ENCODE measurements around the gene CAP2.

- PRO-cap, result no peak
Measured at GRCh38 chr6:15879819-15880583, 217.2 kb upstream of the DTNBP1 start.

- PRO-cap, result no peak
Measured at GRCh38 chr6:16143453-16144379, 14.8 kb downstream of the MYLIP start.

DNA sequence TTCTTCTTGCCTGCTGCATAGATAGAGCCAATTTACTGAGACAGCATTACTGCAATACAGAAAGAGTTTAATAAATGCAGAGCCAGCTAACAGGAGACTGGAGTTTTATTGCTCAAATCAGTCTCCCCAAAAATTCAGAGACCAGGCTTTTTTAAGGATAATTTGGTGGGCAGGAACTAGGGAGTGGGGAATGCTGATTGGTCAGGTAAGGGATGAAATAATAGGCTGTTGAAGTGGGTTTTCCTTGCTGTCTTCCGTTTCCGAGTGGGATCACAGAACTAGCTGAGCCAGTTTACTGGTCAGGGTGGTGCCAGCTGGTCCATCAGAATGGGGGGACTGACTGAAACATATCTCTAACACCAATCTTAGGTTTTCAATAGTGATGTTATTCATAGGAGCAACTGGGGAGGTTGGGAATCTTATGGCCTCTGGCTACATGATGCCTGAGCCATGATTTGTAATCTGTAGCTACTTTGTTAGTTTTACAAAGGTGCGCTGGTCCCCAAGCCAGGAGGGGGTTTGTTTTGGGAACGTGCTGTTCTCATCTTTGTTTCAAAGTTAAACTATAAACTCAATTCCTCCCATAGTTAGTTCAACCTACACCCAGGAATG lies 2.7 kb upstream of the GMPR start:
- PRO-cap, result no peak

- PRO-cap, result no peak
Measured at GRCh38 chr6:16244481-16245499, 6.4 kb downstream of the GMPR start.

GRCh38 chr6:16267912-16268345 lies 29.5 kb downstream of the GMPR start:
- PRO-cap, result no peak

- PRO-cap, result no peak
Measured at GRCh38 chr6:16437900-16438365, 199.5 kb downstream of the GMPR start.

GRCh38 chr6:16480972-16481579 lies 242.7 kb downstream of the GMPR start:
- PRO-cap, result no peak

GRCh38 chr6:16541490-16541936 lies 219.7 kb downstream of the ATXN1 start:
- PRO-cap, result no peak

GRCh38 chr6:16674717-16675477 lies 86.4 kb downstream of the ATXN1 start:
- PRO-cap, result no peak

GRCh38 chr6:16759567-16760563 lies 1.4 kb downstream of the ATXN1 start:
- PRO-cap, result bidirectional peak, plus-strand start at chr6:16760130, minus-strand start at chr6:16760184; bidirectional peak, plus-strand start at chr6:16760311, minus-strand start at chr6:16760387

GRCh38 chr6:16804665-16805747 lies 43.7 kb upstream of the ATXN1 start:
- PRO-cap, result unidirectional peak, minus-strand start at chr6:16805568

GRCh38 chr6:17279087-17279417 lies 2.1 kb upstream of the RBM24 start:
- PRO-cap, result no peak

DNA sequence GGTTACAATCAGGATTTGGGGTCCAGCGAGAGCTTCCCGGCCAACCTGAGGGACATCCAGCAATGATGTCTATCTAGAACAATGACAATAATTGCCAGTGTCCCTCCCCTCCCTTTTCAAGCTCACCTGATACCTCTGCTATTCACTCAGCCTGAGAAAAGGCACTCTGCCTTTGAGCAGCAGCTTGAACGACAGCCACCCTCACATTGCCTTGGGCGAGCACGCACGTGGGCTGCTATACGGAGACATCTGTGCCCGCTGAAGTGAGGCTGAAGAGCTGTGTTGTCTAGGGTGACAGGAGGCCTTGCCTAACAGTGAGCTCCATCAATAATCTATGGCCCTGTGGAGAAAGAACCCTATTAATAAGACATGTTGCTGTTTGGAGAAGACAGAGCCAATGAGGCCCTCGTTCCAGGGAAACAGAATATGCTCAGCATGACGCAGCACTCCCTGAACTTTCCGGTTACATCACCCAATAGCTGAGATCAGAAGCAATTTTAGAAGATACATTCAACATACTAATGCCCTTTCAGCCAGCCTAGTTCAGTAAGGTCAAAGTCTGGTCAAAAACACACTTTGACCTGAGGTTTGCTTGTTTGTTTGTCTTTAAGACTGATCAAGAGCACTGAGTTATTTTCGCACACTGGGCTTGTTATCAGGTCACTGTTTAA lies 30.5 kb downstream of the RBM24 start:
- PRO-cap, result no peak

GRCh38 chr6:17392947-17393790 lies at the start of gene CAP2:
TSS of gene CAP2 (plus strand) at chr6:17393595.
- PRO-cap, result bidirectional peak, plus-strand start at chr6:17393712, minus-strand start at chr6:17393619

GRCh38 chr6:17628604-17629636 lies 28.8 kb downstream of the FAM8A1 start:
- PRO-cap, result no peak

GRCh38 chr6:17705272-17705771 lies 1.4 kb downstream of the NUP153 start:
- PRO-cap, result bidirectional peak, plus-strand start at chr6:17705590, minus-strand start at chr6:17705558

- PRO-cap, result no peak
Measured at GRCh38 chr6:17724961-17725395, 18.3 kb upstream of the NUP153 start.

DNA sequence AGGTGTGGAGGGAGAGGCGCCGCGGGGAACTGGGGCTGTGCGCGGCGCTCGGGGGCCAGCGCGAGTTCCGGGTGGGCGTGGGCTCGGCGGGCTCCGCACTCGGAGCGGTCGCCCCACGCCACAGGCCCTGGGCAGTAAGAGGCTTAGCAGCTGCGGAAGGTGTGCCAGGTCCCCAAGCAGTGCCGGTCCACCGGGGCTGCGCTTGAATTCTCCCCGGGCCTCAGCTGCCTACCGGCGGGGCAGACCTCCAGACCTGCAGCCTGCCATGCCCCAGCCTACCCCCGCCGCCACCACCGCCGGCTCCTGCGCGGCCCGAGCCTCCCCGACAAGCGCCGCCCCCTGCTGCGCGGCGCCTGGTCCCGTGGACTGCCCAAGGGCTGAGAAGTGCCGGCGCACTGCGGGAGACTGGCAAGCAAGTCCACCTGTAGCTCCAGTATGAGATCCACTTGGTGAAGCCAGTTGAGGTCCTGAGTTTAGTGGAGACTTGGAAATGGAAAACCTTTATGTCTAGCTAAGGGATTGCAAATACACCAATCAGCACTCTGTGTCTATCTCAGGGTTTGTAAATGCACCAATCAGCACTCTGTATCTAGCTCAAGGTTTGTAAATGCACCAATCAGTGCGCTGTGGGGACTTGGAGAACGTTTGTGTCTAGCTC lies 22.2 kb upstream of the NUP153 start:
- PRO-cap, result unidirectional peak, plus-strand start at position 287 of the sequence

DNA sequence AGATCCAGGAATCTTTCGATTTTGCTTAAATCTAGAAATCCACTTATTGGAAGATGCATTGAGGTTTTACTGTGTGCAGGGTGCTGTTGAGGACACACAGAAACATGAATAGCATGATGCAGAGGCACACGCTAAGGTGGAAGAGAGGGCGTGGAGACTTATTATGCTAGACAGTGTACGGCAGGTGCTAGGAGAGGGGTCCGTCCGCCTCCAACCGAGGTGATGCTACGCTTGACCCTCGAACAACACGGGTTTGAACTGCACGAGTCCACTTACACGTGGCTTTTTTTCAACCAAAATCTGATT lies 1.0 kb upstream of the KIF13A start:
- PRO-cap, result no peak

DNA sequence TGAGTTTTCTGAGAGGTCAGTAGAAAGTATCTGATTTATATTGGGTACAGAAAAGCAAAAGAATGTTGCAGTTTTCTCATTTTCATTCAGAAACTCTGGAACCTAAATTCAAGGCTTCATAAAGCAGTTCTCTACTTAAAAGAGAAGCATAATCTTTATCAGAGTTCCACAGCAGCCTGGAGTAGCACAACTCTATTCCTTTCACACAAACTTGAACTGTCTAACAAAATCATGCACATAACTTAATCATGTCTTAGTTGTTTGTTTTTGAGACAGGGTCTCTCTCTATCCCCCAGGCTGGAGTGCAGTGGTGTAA lies 1.2 kb downstream of the TPMT start:
- PRO-cap, result no peak